Renal cortical epithelial cell (primary cell): ENCODE results near the gene FOXD4.

- RRBS: no CpG with 5 or more reads among the region's 7 CpGs
Measured at GRCh38 chr9:62871-63276, 33.6 kb upstream of the WASHC1 start.

DNA sequence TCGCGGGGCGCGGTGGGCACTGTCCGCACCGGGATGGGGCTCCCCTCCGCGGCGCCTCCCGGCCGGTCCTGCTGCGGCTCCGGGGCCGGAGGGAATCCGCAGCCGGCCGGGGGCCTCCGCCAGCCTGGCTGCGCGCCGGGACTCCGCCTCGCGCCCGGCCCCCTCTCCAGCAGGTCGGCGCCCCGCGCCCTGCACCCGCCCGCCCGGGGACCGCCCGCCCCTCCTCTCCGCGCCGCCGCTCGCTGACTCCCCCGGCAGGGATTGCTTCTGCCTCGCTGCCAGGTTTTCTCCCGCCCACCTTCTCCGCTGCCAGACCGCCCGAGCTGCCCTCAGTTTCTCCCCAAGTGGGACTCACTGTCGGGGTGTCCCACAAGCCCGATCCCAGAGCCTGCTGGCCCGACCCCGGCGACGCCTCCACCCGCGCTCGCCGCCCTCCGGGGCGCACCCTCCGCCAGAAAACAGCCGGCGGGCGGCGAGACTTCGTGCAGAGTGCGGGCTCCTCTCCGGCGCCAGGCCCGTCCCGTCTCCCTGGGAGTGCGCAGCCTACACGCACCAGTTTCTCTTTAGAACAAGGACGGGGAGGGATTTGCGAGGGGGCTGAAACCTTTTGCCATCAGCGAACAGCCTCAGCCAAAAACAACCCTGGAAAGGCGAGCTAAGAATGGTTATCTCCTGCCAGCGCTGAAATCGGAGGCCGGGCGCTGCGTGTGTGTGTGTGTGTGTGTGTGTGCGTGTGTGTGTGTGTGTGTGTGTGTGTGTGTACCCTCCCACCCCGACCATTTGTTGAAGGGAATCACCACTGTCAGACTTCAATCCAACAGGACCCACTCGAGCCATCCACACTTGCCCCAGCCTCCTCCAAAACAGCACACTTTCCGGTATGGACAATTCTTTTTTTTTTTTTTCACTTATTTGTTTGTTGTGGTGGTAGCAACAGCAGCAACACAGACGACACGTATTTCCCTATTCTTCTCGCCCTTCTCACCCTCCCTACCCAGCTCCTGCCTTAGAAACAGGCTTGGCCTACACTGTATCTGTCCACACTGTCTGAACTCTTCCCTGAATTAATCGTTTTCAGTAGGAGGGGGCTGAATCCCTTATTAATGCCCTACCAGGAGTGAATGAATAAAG lies 44.4 kb upstream of the WASHC1 start:
- RRBS: 2% methylated on average over 15 of the region's 87 CpGs

GRCh38 chr9:118127-118661 lies at the start of gene FOXD4:
TSS of gene FOXD4 (minus strand) at chr9:118417.
- RRBS: 26% methylated on average over 5 of the region's 28 CpGs

- RRBS: no CpG with 5 or more reads among the region's 14 CpGs
Measured at GRCh38 chr9:209233-209891, 5.3 kb upstream of the DOCK8 start.

DNA sequence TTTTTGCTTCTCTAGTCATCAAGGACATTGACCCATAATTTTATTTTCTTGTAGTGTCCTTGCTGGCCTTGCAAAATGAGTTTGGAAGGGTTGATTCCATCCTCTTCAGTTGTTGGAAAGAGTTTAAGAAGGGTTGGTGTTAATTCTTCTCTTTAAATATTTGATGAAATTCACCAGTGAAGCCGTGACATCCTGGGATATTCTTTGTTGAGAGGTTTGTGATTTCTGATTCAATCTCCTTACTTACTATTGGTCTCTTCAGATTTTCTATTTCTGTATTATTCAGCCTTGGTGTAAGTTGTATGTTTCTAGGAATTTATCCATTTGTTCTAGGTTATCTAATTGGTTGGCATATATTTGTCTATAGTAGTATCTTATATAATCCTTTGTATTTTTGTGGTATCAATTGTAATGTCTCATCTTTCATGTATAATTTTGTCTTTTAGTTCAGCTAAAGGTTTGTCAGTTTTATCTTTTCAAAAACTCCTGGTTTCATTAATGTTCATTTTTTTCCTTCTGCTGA lies 36.0 kb downstream of the KANK1 start:
- RRBS: no CpG with 5 or more reads among the region's 1 CpG

- RRBS: 2% methylated on average over 14 of the region's 51 CpGs
Measured at GRCh38 chr9:706585-707791, 134.5 kb upstream of the DMRT1 start.

DNA sequence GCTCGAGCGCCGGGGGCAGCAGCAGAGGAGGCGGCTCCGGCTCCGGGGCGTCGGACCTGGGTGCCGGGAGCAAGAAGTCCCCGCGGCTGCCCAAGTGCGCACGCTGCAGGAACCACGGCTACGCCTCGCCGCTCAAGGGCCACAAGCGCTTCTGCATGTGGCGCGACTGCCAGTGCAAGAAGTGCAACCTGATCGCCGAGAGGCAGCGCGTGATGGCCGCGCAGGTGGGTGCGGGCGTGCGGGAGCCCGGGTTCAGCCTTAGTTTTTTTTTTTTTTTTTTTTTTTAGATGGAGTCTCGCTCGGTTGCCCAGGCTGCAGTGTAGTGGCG lies 436 bp downstream of the DMRT1 start:
- RRBS: 3% methylated on average over 3 of the region's 33 CpGs

GRCh38 chr9:967954-968435 lies 8.5 kb upstream of the DMRT3 start:
- RRBS: no CpG with 5 or more reads among the region's 14 CpGs

GRCh38 chr9:976065-976564 lies 340 bp upstream of the DMRT3 start:
- RRBS: no CpG with 5 or more reads among the region's 37 CpGs

- RRBS: 3% methylated on average over 33 of the region's 108 CpGs
Measured at GRCh38 chr9:1051105-1052417, 1.4 kb downstream of the DMRT2 start.

- RRBS: no CpG with 5 or more reads among the region's 10 CpGs
Measured at GRCh38 chr9:2018104-2018761, 3.1 kb downstream of the SMARCA2 start.

GRCh38 chr9:2019249-2019552 lies 4.1 kb downstream of the SMARCA2 start:
- RRBS: no CpG with 5 or more reads among the region's 3 CpGs

DNA sequence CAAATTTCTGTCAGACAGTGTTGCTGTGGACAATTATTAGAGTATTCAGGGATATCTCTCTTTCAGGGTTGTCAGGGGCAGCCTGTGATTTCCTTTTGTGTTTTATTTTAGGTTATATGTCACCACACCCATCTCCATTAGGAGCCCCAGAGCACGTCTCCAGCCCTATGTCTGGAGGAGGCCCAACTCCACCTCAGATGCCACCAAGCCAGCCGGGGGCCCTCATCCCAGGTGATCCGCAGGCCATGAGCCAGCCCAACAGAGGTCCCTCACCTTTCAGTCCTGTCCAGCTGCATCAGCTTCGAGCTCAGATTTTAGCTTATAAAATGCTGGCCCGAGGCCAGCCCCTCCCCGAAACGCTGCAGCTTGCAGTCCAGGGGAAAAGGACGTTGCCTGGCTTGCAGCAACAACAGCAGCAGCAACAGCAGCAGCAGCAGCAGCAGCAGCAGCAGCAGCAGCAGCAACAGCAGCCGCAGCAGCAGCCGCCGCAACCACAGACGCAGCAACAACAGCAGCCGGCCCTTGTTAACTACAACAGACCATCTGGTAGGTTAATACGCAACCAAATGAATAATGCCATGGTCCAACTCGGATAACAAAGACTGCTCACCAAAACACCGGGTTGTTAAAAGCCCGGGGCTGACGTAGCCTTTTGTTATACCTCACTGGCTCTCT lies 24.3 kb downstream of the SMARCA2 start:
- RRBS: no CpG with 5 or more reads among the region's 18 CpGs

- RRBS: no CpG with 5 or more reads among the region's 21 CpGs
Measured at GRCh38 chr9:2043383-2044736, 28.7 kb downstream of the SMARCA2 start.

DNA sequence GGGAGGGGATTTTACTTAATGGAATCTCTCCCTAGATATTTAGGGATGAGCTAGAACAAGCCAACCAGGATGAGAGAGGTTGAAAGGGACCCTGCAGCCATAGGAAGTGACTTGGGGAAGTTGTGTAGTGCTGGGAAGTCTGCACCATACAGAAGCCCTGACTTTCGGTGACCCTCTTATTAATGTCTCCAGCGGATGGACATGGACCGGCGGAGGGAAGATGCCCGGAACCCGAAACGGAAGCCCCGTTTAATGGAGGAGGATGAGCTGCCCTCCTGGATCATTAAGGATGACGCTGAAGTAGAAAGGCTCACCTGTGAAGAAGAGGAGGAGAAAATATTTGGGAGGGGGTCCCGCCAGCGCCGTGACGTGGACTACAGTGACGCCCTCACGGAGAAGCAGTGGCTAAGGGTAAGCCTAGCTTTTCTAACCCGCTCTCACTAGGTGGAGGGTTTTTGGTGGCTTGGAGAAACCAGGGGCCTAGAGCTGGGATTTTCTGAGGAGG lies 108.4 kb downstream of the SMARCA2 start:
- RRBS: no CpG with 5 or more reads among the region's 16 CpGs

DNA sequence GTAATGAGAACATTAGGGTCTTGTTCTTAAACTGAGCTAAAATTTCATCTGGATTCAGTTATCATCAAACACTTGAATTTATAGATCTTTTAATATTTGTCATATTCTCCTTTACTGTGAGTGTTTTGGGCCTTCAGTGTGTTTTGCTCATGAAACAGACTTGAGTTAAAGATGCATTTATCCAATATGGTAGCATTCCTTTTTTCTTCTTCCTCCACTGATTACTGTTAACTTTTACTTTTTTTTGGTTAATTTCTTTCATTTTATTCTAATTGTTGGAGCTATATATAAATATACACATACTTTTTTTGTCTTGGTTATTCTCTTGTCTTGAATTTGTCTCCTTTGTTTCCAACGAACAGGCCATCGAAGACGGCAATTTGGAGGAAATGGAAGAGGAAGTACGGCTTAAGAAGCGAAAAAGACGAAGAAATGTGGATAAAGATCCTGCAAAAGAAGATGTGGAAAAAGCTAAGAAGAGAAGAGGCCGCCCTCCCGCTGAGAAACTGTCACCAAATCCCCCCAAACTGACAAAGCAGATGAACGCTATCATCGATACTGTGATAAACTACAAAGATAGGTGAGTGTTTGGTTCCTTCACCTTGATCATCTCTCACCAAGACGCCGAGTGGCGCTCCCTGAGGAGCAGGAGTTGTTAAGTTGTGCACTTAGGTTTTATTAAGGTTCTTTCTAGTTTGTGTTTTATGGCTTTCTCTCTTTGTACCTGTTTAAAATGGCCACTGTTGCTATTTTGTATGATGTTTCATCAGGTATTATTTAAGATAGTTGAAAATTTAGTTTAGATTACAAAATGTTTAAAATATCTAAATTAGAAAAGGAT lies 146.4 kb downstream of the SMARCA2 start:
- RRBS: no CpG with 5 or more reads among the region's 13 CpGs

DNA sequence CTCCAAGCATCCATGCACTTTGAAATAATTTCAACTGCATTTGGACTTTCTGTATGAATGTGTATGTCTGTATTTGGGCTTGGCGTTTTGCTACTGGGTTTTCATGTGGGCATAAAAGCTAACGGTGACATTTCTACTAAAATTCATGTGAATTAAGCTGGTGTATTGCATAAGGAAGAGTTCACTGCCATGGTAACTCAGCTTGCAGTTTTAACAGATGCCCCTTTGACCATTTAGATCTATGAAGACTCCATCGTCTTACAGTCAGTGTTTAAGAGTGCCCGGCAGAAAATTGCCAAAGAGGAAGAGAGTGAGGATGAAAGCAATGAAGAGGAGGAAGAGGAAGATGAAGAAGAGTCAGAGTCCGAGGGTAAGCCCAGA lies 170.7 kb downstream of the SMARCA2 start:
- RRBS: no CpG with 5 or more reads among the region's 5 CpGs

- RRBS: no CpG with 5 or more reads among the region's 15 CpGs
Measured at GRCh38 chr9:2242669-2243414, 227.7 kb downstream of the SMARCA2 start.

- RRBS: no CpG with 5 or more reads among the region's 7 CpGs
Measured at GRCh38 chr9:2424440-2425245, 196.9 kb upstream of the VLDLR start.

DNA sequence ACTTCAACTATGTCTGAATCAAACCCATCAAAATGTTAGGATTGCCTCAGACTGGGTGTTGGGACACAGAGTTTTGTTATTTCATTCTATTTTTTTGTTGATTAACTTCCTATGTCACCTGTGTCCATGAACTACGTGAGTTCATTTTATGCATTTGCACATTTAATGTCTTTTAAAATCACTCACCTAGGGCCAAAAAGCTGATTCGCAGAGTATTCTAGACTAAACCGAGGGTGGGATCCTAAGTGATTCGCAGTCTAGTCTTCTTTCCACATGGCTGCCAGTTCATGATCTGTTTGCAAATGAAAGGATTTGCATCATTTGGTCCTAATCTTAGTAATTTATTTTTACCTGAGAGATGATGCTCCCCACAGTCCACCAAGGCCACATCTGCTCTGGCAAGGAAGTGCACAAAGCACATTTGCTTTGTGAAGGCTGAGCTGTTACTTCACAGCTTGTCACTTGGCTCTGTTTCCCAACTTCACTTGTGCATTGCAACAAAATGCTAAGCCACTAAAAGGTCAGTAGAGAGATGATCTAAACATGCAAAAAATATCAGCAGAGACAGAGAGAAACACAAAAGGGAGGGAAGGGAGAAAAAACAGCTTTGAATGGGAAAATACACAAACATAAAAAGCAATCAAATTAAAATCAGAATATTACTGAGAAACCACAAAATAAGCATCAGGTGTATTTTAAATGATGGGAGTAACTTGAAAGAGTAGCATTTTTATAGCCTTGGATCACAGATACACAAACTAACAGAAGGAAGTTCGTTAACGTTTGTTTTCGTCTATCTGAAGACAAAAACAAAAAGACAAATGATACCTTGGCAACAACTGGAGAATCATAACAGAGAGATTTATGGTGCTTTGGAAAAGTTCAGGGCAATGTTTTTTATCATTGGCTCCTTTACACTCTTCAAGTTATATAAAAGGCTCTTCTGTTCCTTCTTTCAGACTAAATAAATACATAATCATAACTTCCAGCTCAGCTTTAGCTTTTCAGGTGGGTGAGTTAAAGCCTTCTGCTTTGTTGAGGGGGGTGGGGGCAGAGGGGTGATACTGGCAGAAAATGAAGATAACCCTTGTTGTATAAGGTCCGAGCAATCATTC lies 128.3 kb upstream of the VLDLR start:
- RRBS: no CpG with 5 or more reads among the region's 8 CpGs